T-cell (primary cell): ENCODE measurements around a stretch of chr2.

DNA sequence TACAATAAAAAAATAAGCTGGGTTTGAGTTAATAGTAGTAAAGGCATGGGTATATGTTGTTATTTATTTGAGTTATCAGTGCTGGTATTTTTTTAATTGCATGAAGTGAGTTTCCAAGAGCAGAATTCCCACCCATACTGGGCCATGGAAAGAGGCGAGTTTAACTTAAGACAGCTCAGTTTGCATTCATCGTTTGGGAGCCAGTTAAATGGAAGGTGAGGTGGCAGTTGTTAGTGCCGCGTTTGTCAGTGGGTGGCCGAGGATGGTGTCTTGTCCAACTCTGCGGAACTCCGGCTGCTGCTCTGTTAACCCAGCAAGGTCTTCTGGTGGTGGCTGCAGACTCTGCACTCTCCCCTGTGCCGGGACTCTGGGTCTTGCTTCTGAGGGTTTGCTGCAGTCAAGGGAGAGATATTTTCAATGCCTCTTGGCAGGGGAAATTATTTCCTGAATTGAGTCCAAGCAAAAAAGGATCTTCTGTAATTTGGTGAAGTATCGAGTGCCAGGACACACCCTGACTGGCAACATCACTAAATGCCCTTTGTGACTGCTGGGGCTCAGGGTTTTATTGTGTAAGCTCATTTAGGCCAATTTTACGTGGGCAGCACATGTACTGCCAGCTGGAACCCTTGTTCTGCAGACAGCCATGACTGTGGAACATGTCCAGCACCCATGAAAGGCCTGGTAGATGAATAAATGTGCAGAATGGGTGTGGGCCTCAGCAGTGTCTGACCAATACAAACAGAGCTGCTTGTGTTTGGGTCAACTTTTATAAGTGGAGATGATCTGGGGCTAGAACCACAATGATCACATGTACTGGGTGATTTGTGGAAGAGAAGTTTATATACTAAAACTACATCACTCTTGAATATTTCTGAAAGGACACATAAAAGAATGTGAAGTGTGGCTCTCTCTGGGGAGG lies 58.1 kb downstream of the IL1R2 start:
- PRO-cap, 7 experiments = no peak in any of the 7 experiments

- PRO-cap, 7 experiments = no peak in any of the 7 experiments
These were observed 38.2 kb upstream of the IL1R1 start for GRCh38 chr2:102104208-102104974.

GRCh38 chr2:102110476-102111142 lies 31.9 kb upstream of the IL1R1 start:
- PRO-cap, 7 experiments = no peak in any of the 7 experiments

- PRO-cap, 7 experiments = no peak in any of the 7 experiments
These were observed 30.9 kb upstream of the IL1R1 start for GRCh38 chr2:102111511-102112142.

DNA sequence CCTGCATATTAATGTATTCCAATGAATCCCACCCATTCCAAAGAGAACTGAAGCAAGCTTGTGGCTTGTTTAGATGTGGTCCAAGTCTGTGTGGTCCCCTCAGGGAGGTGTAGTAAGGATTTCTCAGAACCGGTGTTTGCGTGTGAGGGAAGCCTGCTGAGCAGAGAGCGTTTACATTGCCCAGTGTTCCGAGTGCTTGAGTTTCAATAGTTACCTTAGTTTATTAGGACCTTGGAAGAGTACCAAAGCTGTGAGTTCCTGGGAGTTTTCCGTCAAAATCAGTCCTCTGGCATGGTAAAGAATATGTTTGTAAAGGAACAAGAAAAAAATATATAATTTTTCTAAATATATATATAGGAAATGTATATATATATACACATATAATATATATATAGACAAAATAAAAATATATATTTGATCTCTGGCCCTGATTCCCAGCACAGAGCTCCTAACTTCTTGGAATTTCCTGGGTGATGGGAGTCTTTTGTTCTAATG lies 24.9 kb upstream of the IL1R1 start:
- PRO-cap, 7 experiments = no peak in any of the 7 experiments

- PRO-cap, 7 experiments = no peak in any of the 7 experiments
These were observed 15.5 kb downstream of the IL1R1 start for GRCh38 chr2:102157866-102158597.

DNA sequence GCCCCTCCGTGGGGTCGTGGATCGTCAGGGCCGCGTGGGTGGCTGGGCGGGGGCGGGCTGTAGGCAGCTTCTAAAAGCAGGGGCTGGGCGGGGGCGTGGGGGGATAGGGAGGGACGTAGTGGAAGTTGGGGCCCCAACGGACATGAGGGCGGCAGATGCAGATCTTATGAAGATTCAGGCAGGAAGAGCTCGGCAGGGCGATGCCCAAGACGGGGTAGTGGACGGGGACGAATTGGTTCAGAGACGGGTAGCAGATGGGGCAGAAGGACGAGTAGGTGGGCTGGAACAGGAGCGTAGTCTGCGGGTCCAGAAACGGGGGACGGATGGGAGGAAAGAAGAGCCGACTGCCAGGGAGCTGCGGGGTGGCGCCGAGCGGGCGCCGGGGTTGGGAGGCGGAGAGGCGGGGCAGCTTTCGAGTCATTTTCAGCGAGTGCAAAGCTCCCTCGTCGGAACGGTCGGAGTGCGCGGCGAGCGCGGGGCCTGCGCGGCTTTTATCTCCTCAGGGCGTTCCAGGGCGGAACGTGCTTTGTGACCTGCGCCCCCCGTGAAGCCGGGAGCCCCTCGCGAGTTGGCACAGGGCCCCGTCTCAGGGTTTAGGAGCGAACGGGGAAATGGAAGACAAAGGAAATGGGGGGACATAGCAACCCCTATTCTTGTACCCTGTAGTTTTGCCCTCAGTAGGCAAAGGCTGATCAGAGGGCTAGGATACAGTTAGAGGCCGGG lies 60.4 kb upstream of the IL1RL1 start:
- PRO-cap, 7 experiments = peak in 1 of 7 experiments; most common plus-strand start position 449 of the sequence (in 1)

- PRO-cap, 7 experiments = no peak in any of the 7 experiments
These were observed 17.3 kb downstream of the SLC9A2 start for GRCh38 chr2:102636366-102637250.

DNA sequence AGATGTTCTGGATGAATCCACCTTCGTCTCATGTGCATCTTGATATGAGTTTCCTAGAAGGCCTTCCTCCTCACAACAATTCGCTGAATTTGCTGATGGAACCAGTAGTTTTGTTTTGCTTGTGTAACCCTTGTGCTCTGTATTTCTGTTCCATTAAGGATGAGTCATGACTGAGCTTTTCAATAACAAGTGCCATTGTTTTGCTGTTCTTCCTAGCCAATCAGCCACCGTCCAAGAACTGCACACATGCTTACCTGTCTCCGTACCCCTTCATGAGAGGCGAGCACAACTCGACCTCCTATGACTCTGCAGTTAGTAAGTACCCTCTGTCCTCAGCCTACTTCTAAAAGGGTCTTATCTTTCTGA lies 2.3 kb downstream of the TMEM182 start:
- PRO-cap, 7 experiments = no peak in any of the 7 experiments

- PRO-cap, 7 experiments = no peak in any of the 7 experiments
These were observed 439.9 kb upstream of the POU3F3 start for GRCh38 chr2:104413965-104414466.

- PRO-cap, 7 experiments = no peak in any of the 7 experiments
These were observed 419.5 kb upstream of the POU3F3 start for GRCh38 chr2:104434504-104434717.

DNA sequence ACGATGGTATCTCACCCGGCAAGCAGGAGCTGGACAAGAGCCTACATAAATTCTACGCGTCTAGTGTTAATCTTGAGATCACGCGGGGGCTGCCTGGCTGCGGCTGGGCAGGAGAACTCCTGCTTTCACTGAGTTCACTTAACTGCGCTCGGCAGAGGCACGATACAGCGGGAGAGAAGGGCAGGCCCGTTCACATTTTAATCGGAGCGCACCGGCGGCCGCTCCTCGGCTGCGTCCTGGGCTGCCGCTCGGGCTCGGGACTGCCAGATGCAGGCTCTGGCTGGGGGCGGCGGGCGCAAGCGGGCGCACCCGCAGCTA lies 1.7 kb upstream of the POU3F3 start:
- PRO-cap, 7 experiments = no peak in any of the 7 experiments

GRCh38 chr2:104901384-104901935 lies 47.5 kb downstream of the POU3F3 start:
- PRO-cap, 7 experiments = no peak in any of the 7 experiments

DNA sequence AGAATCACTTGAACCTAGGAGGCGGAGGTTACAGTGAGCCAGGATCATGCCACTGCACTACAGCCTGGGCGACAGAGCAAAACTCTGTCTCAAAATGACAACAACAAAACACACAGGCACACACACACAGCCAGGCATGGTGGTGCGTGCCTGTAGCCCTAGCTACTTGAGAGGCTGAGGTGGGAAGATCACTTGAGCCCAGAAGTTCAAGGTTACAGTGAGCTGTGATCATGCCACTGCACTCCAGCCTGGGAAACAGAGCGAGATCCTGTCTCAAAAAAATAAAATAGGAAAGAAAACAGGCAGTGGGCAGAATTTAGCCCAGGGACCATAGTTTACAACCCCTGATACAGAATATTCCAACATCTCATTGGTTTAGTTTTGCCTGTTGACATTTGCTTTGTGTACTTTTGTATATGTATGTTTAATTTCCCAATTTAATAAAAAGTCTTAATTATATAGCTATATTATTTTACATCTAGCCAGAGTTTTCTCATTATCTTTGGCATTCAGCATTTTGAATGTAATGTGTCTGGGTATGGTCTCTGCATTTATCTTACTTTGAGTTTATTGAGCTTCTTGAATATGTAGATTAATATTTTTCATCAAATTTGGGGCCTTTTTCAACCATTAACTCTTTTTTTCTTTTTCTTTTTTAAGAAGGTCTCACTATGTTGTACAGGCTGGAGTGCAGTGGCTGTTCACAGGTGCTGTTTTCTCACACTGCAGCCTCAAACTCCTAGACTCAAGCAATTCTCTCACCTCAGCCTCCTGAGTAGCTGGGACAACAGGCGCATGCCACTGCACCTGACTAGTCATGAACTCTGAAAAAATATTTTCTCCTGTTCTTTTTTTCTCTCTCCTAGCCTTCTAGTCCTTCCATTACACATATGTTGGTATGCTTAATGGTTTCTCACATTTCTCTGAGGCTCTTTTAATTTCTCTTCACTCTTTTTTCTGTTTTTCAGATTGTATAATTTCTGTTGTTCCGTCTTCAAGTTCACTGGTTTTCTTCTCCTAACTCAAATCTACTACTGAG lies 19.3 kb downstream of the C2orf49 start:
- PRO-cap, 7 experiments = no peak in any of the 7 experiments

DNA sequence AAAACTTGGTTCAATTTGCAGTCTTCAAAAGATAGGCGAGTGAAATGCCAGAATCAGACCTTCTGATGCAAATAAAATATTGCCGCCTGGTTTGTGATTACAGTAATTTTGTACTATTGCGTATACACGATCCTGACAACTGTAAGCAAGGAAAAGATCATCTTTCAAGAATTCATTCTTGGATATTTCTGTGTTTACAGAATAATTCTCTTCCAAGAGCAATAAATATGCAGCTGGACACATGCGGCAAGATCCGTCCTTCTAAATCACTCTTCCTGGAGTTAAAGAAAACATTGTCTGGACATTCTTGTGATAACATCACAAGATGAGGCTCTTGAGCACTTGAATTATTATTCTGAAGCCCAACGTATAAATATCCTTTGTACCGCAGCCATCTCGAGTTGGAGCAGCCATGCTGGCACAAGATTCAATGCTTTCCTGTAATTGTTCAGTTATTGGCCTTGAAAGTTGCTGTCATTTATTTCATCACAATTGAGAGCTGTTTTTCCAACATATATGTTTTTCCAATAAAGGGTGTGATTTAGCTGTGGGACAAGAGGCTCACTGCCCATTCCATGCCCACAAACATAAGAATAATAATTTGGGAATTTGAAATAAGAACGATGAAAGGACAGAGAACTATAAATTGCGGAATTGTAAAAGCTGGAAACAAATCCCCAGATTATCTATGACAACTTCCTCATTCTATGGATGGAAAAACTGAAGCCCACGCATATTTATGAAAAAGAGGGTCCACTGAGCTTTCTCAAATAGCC lies 9.8 kb downstream of the FHL2 start:
- PRO-cap, 7 experiments = no peak in any of the 7 experiments

DNA sequence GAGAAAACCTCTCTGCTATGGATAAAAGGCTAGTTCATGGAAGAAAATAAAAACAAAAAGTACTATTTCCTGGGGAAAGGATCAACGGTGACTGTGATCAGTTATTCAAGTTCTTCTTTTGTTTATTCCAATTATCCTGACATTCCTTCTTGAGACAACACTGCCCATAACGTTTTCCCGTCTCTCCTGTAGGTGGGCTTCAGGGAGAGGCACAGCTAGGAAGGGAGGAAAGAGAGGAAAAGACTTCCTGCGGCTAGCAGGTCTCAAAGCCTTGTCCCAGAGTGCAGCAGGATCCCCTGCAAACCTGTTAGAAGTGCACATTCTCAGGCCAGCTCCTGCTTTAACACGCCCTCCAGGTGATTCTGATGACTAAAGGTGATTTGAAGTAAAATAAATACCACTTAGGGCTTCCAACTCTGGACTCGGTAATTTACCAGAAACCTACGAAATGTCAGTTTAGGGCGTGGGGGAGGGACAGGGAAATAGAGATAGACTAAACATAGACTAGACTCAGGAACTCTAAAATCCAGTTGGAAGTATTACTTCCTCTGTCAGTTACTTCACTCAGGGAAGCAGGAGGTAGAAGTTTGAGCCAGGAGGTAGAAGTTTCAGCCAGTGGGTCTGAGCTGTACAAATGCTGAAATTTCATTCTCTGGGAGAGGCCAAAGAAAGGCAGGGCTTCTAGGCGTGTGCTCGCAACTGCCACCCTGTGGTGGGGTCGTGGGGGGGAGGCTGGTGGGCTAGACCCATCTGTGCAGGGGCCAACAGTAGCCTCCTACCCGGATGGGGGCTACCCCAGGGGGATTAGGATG lies 4.6 kb upstream of the FHL2 start:
- PRO-cap, 7 experiments = no peak in any of the 7 experiments

GRCh38 chr2:105592182-105592829 lies 152.4 kb upstream of the NCK2 start:
- PRO-cap, 7 experiments = no peak in any of the 7 experiments

GRCh38 chr2:105809352-105810152 lies 64.8 kb downstream of the NCK2 start:
- PRO-cap, 7 experiments = no peak in any of the 7 experiments

- PRO-cap, 7 experiments = no peak in any of the 7 experiments
These were observed 75.5 kb downstream of the NCK2 start for GRCh38 chr2:105820072-105820762.

DNA sequence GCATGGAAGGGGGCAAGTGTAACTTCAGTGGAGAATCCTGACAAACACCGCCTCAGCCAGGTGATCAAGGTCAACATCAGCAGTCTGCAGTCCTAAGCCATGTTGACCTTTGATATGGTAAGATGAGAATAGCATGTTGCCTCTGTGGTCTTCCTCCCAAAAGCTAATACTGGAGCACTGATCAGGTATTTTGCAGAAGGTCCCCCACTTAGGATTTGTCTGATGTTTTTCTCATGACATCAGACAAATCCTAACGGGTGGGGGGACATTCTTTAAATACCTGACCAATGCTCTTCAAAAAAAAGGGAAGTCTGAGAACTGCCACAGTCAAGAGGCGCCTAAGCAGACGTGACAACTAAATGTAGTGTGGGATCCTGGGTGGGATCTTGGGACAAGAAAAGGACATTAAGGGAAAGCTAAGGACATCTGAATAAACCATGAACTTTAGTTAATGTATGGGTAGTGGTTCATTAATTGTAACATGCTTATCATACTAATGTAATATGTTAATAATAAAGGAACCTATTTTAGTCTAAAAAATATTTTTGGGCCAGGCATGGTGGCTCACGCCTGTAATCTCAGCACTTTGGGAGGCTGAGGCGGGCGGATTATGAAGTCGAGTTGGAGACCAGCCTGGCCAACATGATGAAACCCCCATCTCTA lies 99.3 kb downstream of the NCK2 start:
- PRO-cap, 7 experiments = no peak in any of the 7 experiments